SJCRH30 (cell line): ENCODE measurements around a stretch of chr10.

DNA sequence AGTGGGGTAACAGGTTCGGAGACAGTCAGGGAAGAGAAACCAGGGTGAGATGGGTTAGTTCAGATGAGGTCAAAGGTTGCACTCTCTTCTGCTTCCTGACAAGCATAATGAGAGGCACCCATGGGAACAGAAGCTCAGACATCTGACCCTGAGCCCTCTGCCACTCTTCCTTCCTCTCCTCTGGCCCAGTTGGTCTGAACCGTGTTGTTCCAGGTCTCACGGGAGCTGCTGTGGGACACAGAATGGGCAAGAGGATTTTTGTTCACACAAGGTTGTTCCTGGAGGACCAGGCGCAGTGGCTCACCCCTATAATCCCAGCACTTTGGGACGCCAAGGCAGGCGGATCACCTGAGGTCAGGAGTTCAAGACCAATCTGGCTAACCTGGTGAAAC is 38.3 kb downstream of the DNAJB12 start:
- RAMPAGE, long total RNA: no peak

GRCh38 chr10:72316899-72317514 is 37.7 kb downstream of the DNAJB12 start:
- RAMPAGE, long total RNA: no peak

- RAMPAGE, long total RNA: no peak
Measured at GRCh38 chr10:72328091-72329171, 26.3 kb downstream of the DNAJB12 start.

GRCh38 chr10:72340642-72341332 is 13.9 kb downstream of the DNAJB12 start:
- RAMPAGE, long total RNA: no peak

DNA sequence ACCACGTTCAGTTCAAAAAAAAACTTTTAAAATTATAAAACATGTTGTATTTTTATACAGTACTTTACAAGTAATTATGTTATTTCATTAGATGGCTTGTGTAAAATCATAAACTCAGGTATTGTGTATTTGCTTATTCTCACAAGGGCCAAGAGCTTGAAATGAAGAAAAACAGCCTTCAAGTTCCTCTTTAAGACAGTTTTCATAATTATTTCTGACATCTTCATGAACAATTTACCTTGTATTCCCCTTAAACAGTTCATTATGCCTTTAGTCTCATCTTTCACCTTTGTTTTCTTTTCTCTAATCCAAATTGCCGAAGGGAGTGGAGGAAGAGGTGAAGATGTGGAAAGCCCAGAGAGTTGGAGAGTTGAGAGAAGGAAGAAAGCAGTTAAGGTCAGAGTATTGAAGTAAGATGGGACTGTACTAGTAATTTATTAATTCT is 16.0 kb downstream of the MCU start:
- RAMPAGE, long total RNA: no peak

DNA sequence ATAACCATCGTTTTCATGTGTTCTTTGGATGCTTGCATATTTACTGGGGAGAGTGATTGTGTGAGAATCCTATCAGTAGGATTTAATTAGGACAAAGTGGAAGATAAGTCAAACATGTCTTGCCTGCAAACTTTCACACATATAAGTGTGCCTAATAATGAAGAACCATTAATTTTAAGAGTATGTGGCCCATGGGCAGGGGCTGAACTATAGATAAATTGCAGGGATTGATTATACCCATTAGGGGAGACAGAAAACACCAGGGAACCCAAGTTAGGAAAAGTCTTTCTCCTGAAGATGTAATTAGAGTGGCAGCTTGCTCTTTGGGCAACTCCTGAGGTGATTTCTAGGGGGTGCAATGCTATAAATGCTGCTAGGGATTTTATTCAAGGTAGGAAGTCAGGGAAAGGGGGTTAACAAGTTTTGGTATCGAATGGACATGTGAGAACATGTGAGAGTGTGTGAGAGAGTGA is 50.6 kb downstream of the MCU start:
- RAMPAGE, long total RNA: no peak

- RAMPAGE, long total RNA: no peak
Measured at GRCh38 chr10:72952915-72953266, 1.7 kb downstream of the PLA2G12B start.

GRCh38 chr10:73095773-73096792 is 583 bp downstream of the P4HA1 start:
- RAMPAGE, long total RNA: no peak

GRCh38 chr10:73253220-73253706 is 819 bp upstream of the MRPS16 start:
- RAMPAGE, long total RNA: no peak

- RAMPAGE, long total RNA: no peak
Measured at GRCh38 chr10:73357186-73357572, 1.5 kb downstream of the CFAP70 start.

DNA sequence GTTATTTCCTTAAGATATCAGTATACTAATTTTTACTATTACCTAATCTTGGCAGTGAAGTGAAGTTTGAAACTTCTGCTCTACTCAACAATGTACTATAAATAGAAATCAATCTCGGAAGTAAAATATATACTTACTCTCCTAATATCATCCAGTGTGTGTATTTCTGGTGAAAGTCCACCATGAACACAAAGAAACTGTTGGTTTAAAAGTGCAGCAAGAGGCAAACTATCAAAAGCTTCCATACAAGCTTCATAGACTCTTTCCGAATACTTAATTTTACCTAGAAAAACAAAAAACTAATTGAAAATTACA is 24.5 kb downstream of the PPP3CB start:
- RAMPAGE, long total RNA: no peak

GRCh38 chr10:73474798-73475810 is 20.7 kb downstream of the PPP3CB start:
- RAMPAGE, long total RNA: no peak

- RAMPAGE, long total RNA: no peak
Measured at GRCh38 chr10:73552827-73553128, 38.4 kb downstream of the USP54 start.

DNA sequence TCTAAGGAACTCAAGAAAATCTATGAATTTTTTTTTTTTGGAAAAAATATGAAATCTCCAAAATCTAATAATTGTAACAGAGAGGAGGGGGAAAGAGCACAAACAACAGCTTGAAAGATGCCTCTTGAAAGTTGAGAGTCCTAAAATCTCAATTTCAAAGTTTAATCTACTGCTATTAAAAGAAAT is 274 bp downstream of the USP54 start:
- RAMPAGE, long total RNA: no peak

- RAMPAGE, long total RNA: no peak
Measured at GRCh38 chr10:73646502-73647098, 5.3 kb upstream of the MYOZ1 start.

DNA sequence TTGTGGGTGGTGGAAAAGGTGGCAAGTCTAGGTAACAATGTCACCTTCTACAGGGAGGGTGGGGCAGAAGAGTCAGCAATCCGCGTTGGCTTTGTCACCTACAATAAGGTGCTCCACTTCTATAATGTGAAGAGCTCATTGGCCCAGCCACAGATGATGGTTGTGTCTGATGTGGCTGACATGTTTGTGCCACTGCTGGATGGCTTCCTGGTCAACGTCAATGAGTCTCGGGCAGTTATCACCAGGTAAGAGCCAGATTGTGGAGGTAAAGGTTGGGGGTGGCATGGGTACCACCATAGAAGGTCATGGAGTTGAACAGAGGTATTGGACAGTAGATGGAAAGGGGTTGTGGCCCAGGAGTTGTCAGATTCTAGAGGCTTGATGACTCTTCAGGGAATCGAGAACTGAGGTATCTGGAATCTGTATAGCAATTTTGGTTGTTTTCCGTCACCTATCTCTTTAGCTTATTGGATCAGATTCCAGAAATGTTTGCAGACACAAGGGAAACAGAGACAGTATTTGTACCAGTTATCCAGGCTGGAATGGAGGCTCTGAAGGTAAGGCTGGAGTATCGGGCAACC is 5.7 kb upstream of the FUT11 start:
- RAMPAGE, long total RNA: no peak

DNA sequence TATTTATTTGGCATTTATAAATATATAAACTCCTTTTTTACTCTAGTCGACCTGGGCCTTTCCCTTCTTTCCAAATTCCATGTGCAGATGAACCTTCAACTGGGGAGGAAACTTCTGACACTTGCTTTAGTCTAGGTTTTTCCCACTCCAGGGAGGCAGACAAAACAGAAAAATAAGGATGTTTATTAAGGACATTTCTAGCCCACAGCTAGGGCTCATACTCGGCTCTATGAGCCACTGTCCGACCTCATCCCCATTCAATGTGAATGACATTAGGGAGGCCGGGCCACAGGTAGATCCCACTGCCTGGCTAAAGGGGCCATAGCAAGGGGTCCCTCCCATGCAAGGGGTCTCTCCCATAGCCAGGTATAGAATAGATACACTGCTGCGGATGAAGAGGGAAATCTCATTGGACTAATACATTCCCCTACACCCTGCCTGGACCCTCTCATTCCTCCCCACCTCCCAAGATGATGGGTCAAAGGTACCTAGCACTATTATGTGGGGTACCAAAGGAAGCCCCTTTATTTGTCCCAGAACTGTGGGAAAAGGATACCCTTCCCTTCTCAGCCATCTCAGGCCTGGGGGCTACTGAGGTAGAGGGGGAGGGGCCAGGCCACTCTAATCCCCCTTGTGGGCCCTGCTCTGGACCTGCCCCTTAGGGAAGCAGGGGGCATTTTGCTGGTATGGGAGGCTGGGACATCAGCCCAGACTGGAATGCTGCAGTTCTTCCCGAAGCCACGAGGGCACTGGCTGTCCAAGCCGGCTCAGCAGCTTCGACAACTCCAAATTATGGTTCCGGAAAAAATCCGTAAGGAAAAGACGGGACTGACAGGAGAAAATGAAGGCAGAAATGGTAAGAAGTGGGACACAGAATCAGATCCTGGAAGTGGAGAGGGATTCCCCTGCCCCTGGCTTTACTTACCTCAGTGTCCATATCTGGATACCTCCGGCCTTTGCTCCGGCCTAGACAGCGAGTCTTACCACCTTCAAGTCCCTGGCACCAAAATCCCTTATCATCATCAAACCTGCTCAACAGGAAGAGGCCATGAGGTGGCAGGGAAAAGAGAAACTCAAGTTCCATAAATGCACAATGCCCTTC is 9.3 kb downstream of the NDST2 start:
- RAMPAGE, long total RNA: no peak

DNA sequence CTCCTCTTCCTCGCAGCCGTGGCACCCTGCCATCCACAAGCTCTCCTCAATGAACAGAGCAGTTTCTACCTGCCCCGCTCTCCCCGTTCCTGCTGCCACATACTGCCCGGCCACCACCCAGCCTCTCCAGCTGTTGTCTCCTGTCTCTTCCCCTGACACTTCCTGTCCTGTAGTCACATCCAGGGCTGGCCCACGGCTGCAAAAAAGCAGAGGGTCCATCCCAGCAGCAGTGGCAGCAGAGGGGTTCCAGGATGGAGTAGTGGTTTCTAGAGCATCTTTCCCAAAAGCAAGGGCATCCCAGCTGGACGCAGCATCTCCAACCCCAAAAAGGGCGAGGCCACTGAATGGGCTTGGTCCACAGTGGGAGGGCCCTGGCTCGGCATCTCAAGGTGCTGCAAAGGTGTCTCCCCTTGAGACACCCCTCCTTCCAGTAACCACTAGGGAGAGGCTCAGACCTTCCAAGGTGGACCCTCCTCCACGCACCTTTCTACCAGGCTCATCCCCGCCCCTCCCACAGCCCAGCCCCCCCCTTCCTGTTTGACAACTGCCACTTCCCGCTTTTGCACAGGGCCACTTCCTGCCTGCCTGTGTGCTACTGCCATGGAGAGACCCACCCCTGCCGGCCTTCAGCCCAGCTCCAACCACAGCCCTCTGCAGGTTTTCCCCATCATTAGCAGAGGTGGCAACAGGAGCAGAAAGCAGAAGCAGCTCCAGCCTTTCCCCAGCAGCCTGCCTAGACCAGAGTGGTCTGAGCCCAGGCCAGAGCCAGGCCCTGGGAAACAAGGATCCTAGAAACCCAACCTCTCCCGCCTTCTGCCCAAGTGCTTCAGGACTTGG is 8.8 kb downstream of the CAMK2G start:
- RAMPAGE, long total RNA: no peak

DNA sequence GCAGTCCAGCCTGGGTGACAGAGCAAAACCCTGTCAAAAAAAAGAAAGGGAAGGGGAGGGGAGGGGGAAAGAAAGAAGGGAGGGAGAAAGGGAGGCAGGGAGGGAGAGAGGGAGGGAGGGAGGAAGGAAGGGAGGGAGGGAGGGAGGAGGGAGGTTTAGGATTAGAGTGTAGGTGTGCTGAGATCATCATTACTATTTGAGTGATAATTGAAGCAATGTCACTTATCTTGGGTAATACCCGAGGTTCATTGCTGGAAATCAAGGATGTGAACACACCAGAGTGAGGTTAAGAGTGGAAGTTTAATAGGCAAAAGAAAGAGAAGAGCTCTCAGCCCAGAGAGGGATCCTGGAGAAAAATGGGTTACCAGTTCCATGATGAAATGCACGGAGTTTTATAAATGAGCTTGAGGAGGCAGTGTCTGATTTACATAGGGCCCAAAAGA is 27.7 kb downstream of the VCL start:
- RAMPAGE, long total RNA: no peak

DNA sequence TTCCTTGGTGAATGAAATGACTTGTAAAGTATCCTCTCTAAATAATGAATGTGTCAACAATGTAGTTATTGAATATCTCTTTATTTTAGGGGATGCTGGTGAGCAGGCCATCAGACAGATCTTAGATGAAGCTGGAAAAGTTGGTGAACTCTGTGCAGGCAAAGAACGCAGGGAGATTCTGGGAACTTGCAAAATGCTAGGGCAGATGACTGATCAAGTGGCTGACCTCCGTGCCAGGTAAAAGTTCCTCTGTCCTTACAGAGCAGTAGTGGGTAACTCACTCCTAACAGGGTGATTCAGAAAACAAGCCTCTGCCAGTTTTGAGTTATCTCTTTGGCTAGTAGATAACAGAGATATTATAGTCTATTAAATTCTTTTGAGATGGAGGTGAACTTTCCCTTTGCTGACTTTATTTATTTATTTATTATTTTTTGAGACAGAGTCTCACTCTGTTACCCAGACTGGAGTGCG is 67.3 kb downstream of the AP3M1 start:
- RAMPAGE, long total RNA: no peak